M059J (cell line): ENCODE measurements around the genes FCN2 and PPP1R26.

GRCh38 chr9:134136229-134136347, 206 bp downstream of the WDR5 start:
- RAMPAGE, long total RNA, result no peak

DNA sequence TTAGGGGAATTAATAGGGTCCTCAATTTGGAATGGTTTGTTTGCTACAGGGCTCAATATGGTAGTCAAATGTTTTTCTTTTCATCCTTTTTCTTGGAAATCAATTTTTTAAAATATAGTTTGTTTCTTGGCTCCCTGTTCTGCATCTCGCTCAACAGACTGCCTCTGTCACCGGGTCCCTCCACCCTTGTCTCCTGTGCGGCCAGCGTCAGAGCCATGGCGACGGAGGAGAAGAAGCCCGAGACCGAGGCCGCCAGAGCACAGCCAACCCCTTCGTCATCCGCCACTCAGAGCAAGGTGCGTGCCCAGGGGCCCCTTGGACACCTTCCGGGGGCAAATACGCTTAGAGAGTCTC, 3.8 kb downstream of the WDR5 start:
- RAMPAGE, long total RNA, result no peak

GRCh38 chr9:134142140-134142882, 6.4 kb downstream of the WDR5 start:
- RAMPAGE, long total RNA, result no peak

- RAMPAGE, long total RNA, result no peak
These were observed 29.6 kb downstream of the WDR5 start for GRCh38 chr9:134165495-134165963.

DNA sequence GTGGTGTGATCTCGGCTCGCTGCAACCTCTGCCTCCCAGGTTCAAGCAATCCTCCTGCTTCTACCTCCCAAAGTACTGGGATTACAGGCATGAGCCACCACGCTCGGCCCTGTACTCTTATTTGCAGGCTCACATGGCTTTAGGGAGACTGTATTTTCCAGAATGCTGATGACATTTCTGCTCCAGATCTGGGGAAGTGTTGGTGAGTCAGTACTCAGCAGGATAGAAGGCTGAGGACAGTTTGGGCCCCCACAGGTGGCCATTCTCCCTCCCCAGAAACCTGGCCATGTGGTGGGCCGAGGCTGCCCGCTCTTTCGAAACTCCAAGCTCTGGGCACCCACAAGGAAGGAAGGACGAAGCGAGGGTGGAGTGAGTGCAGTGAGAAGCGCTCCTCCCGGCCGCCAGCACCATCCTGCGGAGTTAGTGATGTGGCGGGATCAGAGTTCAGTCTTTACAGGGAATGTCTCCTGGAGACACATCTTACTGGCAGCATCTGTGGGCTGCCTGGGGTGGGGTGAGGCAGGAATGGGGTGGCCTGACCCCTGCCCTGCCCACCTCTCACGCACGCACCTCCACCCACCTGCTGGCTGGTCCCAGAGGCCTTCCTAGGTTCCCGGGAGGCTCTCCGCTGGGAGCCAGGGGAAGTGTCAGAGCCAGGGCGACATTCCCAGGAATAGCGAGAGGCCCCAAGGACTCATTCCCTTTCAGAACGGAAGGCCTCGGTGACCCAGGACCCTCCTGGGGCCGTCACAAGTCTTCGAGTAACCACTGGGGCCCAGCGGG, 33.8 kb downstream of the WDR5 start:
- RAMPAGE, long total RNA, result no peak

- RAMPAGE, long total RNA, result no peak
These were observed 67.3 kb upstream of the RXRA start for GRCh38 chr9:134258637-134259666.

DNA sequence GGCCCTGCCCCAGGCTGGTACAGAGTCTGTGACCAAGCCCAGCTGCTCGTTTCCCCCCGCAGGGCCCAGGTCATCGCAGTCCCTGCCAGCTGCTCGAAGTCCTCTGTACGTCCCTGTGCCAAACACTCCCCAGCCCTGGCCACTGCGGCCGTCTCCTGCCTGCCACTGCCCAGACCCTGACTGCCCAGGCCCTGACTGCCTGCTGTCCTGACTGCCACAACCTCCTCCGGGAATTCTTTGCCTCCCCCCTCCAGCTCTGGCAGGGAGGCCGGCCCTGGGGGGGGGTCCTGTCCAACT, 53.6 kb upstream of the RXRA start:
- RAMPAGE, long total RNA, result no peak

DNA sequence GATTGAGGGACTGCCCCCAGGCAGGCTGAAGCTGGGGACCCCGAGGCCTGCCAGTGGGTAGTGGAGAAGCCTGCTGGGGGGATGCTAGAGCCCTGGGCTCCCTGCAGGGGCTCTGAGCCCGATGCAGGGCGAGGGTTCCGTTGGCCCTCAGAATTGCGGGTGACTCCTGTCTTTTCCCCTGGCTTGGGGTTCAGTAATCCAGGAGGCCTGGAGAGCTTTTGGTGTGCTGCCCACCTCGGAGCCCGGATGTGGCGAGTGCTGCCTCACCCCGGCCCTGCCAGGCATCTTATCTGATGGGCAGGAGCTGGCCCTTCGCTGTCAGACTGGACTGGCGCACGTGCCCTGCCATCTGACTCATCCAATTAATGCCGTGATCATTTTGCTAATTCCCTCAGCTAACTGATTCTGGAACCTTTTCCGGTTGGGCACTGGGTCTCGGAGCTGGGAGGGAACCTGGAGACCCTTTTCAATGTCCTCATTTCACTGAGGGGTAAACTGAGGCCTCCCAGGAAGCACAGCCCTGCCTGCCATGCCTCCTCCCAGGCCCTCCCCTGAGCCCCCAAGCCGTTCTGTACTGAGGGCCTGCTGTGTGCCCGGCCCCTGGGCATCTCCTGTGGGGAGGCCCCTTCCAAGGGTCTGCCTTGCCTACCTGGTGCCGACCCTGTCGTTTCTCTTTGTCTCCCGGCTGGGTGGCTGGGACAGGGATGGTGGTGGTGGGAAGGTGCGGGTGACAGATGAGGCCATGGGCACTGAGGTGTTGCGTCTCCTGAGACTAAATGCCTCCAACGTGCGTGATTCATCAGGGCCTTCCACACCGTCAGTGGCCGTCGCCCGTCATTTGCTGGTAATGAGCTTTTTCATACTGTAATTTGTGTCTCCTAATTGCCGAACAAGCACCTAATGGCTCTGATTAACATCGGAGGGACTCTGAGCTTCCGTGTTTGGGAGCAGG, 34.8 kb downstream of the RXRA start:
- RAMPAGE, long total RNA, result no peak

DNA sequence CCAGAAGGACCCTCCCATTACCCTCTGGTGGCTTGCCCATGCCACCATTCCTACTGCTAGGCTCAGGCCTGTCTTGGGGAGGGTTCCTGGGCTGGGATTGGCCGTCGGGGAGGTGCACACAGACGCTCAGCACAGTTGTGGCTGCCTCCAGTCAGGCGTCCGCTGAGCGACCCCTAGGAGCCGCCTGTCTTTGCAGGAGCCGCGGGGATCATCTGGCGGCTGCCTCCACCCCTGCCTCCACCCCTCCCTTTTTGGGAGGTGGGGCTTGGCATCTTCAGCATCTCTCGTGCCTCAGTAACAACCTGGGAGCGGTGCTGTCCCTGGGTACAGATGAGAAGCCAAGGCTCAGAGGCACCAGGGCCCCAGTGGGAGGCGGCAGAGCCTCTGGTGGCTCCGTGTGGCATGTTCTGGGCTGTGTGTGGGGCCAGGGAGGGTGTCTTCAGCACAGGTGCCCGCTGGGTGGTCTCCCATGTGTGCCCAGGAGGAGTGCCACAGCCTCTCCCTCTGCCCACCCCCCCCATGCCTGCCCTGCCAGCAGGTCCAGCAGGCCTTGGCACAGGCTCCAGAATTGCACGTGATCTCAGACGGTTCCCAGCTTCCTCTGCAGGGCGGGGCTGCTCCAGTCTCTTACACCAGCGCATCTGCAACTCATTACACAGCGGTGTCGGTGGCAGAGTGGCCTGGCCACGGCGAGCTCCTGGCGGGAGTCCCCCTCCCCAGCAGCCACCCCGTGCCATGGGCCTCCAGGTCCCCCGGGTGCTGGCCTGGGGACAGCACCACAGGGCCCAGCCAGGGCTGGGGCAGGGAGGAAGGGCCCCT, 39.8 kb downstream of the RXRA start:
- RAMPAGE, long total RNA, result no peak

DNA sequence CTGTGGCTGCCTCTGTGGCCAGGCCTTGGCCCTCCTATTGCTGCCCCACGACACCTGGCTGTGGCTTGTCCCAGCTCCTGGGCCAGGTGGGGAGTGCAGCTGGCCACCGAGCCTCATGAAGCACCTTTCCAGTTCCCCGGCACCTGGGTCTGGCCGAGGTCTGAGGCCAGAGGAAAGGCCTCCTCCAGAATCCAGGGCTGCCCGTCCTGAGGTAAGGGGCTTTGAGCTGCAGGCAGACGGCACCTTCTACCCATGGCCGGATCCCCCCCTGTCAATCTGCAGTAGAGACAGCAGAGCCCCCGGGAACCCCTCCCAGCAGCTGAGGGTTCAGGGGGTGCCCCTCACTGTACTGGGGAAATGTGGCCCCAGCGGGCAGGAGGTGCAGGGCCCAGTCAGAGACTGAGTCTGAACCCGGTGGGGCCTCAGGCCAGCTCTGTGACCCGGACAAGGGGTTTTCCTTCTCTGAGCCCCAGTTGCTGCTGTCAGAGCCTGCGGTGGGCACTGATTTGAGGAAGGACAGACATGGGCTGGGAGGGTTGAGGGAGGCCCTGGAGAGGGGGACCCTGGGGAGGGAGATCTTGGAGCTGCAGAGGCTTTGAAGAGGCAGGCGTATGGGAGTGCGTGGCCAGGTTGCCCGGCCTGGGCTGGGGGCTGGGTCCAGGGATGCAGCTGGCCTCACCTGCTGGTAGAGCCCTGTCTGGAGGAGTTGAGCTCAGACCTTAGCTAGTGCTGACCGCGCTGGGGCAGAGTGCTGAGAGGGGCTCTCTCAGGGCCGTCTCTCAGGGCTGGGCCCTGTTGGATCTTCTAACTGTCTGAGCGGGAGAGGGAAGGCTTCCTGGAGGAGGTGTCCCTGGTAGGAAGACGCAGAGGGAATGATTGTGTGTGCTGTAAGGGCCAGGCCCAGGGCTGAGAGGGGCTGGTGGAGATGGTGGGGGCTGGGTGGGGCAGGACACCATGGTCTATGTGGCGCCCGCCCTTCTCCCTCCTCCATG, 54.7 kb downstream of the RXRA start:
- RAMPAGE, long total RNA, result no peak

GRCh38 chr9:134396845-134397240, 70.6 kb downstream of the RXRA start:
- RAMPAGE, long total RNA, result no peak

GRCh38 chr9:134433430-134434326, 107.4 kb downstream of the RXRA start:
- RAMPAGE, long total RNA, result no peak

GRCh38 chr9:134475352-134475764, 149.1 kb downstream of the RXRA start:
- RAMPAGE, long total RNA, result no peak

DNA sequence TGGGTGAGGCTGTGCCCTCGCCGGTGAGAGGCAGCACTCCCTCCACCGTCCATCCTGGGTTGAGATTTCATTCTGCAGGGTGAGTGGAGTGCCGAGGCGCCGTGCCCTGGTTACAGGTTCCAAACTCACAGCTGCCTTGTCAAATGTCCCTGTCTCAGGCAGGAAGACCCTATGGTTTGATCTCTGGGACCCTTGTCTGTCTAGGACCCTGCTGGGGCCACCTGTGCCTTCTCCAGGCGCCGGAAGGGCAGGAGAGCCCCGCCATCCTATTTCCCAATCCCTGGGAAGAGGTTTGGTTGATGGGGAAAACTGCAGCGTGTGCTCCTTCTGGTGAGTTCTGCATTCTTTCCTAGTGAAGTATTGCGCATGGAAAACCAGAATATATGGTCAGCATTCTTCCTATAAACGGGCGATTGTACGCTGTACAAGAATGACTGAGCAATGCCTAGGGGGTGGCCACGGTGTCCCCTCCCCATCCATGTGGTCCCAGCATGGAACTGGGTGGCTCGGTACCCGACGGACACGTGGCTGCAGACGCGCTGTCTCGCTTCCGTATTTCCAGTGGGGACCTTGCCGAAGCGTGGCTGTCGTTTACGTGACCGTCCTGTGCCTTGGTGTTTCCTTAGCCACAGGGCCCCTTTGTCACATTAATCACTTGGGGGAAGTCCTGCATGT, 95.9 kb upstream of the COL5A1 start:
- RAMPAGE, long total RNA, result no peak

GRCh38 chr9:134644859-134645735, 3.5 kb downstream of the COL5A1 start:
- RAMPAGE, long total RNA, result no peak

- RAMPAGE, long total RNA, result no peak
These were observed 58.3 kb downstream of the COL5A1 start for GRCh38 chr9:134699797-134700321.

DNA sequence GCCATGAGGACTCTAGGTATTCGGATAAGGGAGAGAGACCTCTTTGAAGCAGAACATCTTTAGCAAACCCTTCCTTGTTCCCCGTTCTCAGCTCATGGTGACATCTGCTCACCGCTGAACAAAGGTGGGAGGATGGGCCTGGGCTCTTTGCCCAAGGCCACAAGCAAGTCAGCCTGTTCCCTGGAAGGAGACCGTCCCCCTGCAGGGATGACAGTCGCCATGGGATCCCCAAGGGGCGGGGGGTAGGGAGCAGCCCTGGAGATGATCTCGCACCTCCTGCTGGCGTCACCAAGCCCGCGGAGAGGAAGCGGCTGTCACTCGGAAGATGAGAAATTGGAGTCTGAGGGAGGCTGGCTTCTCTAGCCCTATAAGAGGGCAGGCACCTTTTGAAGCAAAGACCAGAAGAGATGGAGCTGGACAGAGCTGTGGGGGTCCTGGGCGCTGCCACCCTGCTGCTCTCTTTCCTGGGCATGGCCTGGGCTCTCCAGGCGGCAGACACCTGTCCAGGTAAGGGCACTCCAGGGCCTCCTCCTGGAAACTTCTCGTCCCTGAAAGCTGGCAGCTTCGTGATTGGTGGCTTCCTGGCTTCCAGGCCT, at the start of gene FCN2:
FCN2 (plus strand) TSS at position 396 of the 596 bp plus-strand sequence.
- RAMPAGE, long total RNA, result no peak

DNA sequence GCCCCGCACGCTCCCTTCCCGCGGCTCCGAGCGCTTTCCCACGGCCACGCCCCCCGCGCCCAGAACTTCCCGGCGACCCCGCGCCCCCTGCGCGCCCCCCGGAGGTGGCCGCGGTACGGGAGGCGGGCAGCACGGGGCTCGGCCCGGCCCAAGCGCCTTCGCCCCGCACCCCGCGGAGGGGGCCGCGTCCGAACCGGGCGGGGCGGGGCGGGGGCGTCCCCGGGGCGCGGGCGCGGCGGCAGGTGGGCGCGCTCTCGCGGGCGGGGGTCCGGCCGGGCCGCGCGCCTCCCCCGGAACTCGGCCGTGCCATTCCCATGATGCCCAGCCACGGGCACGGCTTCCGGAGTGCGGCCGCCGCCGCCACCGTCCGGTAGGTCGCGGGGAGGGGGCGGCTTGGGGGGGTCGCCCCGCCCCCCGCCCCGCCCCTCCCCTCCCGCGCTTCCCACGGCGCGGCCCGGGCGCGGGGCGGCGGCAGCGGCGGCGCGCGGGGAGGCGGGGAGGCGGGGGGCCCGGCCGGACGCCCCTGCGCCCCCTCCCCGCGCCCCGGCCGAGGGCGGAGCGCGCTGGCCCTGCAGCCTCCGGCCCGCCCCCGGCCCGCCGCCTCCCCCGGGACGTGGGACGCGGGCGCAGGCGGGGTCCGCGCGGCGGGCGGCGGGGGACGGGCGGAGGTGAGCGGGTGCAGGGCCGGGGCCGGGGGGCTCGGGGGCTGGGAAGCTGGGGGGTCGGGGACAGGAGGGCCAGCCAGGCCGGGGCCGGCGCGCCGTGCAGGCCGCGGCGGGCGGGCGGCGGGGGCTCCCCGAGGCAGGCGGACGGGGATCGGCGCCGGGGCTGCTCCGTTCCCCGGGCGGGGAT, at the start of gene PPP1R26:
PPP1R26 (plus strand) TSS at position 428 of the 852 bp plus-strand sequence.
- RAMPAGE, long total RNA, result no peak

DNA sequence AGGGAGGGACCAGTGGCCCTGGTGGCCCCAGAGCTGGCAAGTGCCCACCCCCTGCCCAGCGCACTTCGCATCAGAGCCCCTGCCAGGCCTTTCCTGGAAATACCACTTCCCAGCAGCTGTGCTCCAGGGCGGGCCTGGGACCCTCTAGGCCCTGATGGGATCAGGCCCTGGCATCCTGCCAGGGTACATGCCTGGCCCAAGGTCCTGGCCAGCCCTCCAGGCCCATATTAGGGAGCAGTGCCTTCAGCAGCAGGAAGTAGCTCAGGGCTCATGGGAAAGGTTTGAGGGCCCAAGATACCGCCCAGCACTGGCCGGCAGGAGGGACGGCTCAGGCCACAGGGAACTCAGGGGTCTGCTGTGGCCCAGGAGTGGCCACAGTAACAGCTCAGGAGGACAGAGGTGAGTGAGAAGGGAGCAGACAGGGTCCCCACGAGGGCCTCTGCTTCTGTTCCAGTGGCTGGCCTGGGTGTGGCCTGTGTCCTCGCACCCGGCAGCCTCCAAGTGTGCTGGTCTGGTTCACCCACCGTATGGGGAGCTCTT, 2.6 kb downstream of the KCNT1 start:
- RAMPAGE, long total RNA, result no peak

DNA sequence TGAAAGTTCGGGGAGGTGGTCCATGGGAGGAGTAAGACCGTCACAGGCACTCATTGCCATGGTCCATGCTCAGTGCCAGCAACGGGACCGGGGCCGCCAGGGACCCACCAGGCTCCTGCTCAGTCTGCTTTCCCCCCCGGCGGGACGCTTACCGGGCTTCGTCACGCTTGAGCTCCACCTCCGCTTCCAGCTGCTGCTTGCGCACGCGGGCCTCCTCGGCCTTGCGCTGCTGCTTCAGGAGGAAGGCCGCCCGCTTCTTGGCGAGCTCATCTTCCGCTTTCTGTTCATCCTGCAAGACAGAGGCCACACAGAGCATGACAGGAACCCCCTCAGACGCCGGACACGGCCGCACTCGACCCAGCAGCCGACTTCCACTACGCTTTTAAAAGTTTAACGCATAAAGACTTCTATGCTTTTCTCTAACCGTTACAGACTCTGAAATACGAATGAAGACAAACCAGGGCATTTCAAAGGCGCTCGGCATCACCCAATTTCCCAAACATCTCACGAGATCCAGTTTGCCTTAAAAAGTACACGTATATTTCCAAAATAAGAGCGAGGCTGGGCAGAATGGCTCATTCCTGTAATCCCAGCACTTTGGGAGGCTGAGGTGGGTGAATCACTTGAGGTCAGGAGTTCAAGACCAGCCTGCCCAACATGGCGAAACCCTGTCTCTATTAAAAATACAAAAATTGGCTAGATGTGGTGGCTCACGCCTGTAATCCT, 88.3 kb downstream of the CAMSAP1 start:
- RAMPAGE, long total RNA, result no peak